Metastatic Liver Carcinoma in the Adrenal Gland (tissue), 2 donors: ENCODE results near the gene PRSS1.

DNA sequence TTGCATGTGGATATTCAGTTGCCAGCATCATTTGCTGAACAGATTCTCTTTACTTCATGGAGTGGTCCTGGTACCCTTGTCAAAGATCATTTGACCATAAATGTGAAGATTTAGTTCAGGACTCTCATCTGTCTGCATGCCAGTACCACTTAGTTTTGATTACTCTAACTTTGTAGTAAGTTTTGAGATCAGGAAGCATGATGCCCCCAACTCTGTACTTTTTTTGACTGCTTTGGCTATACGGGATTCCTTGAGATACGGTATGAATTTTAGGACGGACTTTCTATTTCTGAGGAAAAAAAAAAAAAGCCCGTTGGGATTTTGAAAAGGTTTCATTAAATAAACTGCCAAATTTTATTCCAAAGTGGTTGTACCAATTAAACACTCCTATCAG is 100.4 kb downstream of the BRAF start:
- PRO-cap, 2 experiments: no peak in any of the 2 experiments

DNA sequence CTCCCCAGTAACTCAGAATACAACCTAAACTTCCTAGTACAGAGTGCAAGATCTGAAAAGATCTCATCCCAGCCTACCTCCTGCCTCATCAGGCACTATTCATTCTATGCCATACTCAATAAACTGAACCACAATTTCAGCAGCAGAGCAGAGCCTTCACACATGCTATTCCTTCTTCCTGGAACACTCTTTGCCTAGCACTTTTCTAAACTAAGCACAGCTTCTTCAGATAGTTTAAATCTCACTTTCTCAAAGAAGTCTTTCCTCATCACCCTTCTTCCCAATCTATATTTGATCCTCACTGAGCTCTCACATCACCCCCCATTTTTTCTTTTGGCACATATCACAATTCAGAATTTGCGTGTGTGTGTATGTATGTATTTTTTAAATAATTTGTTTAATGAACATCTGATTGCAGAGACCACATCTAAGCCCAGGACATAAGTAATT is 38.3 kb downstream of the BRAF start:
- PRO-cap, 2 experiments: no peak in any of the 2 experiments

- PRO-cap, 2 experiments: no peak in any of the 2 experiments
Observed at GRCh38 chr7:141072955-141073799, 687 bp upstream of the TMEM178B start.

DNA sequence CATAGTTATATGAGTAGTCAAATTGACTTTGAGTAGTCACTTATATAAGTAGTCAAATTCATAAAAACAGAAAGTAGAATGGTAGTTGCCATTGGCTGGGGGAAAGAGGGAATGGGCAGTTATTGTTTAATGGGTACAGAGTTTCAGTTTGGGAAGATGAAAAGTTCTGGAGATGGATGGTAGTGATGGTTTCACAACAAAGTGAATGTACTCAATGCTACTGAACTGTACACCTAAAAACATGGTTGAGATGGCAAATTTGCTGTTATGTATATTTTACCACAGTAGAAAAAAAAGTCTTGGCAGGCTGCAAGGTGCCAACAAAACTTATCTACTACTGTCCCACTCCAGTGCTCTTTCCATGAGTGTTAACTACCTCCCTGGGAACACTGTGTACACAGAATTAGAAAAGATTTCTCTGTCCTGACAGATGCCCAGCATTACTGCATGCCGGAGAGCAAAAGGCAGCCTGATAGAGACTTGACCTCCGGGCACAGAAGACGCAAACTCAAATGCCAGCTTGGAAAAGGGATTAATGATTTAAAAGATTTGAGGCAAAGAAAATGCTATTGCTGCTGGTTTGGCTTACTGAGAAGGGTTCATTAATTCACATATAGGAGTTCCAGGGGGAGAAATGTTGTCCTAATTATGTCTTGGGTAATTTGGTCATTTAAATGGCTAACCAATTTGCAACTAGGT is 228.7 kb downstream of the TMEM178B start:
- PRO-cap, 2 experiments: no peak in any of the 2 experiments

- PRO-cap, 2 experiments: no peak in any of the 2 experiments
Observed at GRCh38 chr7:141535303-141535888, 15.8 kb upstream of the AGK start.

GRCh38 chr7:141652650-141653570 is 49.1 kb downstream of the DENND11 start:
- PRO-cap, 2 experiments: no peak in any of the 2 experiments

DNA sequence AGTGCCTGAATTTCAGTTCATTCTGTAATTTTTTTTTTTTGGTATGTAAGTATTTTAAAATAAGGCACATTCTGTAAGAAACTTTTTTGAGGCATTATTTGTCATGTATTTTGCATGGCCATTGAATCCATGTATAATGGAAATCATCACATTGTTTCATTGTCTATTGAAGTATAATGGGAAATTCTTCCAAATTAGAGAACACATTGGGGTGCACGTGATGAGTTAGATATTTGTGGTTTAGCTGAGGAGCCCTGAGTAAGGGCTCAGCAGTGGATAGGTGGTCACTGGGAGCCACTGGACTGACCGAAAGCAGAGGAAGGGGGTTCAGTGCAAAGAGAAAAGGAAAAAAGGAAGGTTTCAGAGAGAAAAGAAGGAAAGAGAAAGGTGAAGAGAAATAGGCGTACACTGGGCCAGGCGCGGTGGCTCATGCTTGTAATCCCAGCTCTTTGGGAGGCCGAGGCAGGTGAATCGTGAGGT is 3.1 kb downstream of the TAS2R4 start:
- PRO-cap, 2 experiments: no peak in any of the 2 experiments

GRCh38 chr7:142320078-142320781 is 62.4 kb upstream of the PRSS58 start:
- PRO-cap, 2 experiments: no peak in any of the 2 experiments

GRCh38 chr7:142399933-142400396 is 142.1 kb upstream of the PRSS58 start:
- PRO-cap, 2 experiments: no peak in any of the 2 experiments

- PRO-cap, 2 experiments: no peak in any of the 2 experiments
Observed at GRCh38 chr7:142496684-142497218, 238.9 kb upstream of the PRSS58 start.

GRCh38 chr7:142656390-142656965 is 92.8 kb upstream of the PRSS1 start:
- PRO-cap, 2 experiments: no peak in any of the 2 experiments

DNA sequence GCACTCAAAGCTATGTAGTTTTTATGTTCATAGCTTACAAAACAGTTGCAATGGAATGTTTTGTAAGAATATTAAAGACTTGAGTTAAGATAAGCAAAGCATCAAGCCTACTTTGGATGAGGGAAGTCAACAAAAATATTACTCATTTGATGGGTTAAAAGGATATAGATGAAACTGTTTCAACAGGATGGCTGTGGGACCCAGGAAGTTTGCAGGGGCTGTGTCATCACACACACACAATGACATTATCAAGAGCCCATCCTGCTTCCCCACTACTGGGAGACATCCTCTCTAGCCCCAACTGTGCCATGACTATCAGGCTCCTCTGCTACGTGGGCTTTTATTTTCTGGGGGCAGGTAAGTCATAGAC is 78.8 kb upstream of the PRSS1 start:
- PRO-cap, 2 experiments: no peak in any of the 2 experiments

DNA sequence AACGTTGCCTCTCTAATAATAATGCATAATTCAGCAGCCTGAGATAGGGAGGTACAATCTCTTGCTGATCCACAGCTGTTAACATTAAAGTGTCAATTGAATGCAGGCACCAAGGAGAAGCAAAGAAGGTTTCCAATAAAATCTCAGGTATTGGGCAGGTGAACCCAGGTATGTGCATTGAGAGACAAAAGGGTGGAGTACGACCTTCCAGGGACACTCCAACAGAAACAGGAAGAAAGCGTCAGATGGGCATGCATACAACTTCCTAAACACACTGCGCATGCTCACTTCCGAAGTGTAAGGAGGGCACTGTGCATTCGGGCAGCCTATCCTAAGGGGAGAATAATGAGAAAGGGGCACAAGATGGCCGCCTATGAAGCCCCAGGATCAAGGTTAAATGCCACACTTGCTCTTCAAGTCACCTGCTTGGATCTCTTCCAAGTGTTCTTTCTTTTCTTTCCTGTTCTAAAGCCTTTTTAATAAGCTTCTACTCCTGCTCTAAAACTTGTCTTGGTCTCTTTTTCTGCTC is 39.4 kb upstream of the PRSS1 start:
- PRO-cap, 2 experiments: no peak in any of the 2 experiments

- PRO-cap, 2 experiments: no peak in any of the 2 experiments
Observed at GRCh38 chr7:142748958-142749552, at the start of gene PRSS1. Gene PRSS1 (plus strand): TSS chr7:142749472.

DNA sequence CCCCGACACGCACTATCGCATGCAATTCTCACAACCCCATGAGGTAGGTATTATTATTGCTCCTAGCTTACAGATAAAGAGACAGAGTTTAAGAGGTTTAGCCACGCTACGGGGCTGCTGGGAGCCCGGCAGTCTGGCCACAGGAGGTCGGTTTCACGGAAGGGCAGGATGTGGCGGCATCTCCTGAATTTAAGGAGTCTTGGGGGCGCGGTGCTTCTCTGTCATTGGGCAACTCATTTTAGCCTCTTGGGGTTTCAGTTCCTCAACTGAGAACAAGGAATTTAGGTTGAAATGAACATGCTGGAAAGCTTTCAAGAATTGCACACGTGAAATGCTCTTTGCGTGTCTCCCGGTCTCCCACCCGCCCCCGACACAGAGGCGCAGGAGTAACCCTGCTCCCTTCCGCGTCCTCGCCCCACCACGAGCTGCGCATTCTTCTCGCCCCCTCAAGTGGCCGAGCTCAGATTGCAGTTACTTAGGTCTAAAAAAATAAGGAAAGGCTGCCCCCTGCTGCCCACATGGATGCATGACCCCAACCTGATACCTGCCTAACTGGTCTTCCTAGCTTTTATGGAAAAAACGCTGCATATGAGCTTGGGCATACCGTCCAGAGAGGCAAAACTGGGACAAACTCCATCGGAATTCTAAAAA is 12.4 kb downstream of the PRSS2 start:
- PRO-cap, 2 experiments: no peak in any of the 2 experiments

GRCh38 chr7:142805781-142806521 is 35.2 kb downstream of the PRSS2 start:
- PRO-cap, 2 experiments: no peak in any of the 2 experiments

- PRO-cap, 2 experiments: peak in 1 of 2 experiments; most common plus-strand start chr7:143259999 (in 1); most common minus-strand start chr7:143259877 (in 1)
Observed at GRCh38 chr7:143259606-143260085, 3.6 kb upstream of the GSTK1 start.

DNA sequence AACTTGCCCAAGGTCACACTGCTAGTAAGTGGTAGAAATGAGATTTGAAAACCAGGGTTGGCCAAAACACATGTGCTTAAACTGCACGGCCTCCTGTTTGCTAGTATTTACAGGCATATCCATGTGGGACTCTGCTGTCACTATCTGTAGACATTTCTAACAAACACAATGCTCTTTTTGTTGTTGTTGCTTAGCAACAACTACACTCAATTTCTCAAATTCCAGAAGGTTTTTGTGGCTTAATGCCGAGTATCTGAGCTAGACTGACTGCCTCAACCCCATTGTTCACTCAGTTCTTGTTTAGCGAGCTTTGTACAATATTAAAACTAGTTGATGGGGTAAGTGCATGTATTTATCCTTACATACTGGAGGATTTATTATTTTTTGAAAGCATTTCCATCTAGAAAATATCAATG is 5.4 kb upstream of the TMEM139 start:
- PRO-cap, 2 experiments: no peak in any of the 2 experiments

DNA sequence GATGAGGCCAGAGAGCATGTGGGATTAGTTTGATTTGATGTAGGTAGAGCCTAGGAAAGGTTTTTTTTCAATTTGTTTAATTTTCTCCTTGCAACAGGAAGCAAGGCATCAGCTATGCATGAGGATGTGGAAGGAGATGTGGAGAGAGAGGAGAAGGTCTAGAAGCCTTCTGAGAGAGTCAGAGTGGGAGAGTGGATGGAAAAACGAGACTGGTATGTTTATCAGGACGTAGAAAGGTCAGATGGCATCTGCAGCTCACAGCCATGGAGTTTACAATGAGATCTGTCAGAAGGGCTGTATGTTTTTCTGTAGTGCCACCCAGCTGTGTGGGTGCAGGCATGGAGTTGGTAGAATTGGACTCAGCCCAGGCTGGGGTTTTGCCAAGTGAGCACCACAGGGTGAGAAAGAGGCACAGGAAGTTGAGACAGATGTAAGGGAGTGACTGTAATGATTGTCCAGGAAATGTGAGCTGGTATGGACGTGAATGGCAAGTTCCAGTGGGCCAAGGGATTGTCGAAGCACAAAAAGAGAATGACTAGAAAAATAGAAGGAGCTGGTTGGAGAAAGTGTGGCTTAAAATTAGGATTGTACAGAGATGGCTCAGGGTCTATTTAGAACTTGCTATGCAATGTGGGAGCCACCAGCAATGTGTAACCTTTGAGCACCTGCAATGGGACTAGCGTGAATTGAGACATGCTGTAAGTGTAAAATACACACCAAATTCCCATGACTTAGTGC is 9.1 kb upstream of the ZYX start:
- PRO-cap, 2 experiments: no peak in any of the 2 experiments

- PRO-cap, 2 experiments: no peak in any of the 2 experiments
Observed at GRCh38 chr7:143382725-143383669, 1.9 kb downstream of the ZYX start.